Diencephalon (tissue), 2 donors: ENCODE results near the genes MEX3D, MBD3 and KLF16.

GRCh38 chr19:1513814-1514136 lies 956 bp upstream of the ADAMTSL5 start:
- RAMPAGE, long total RNA: no peak

GRCh38 chr19:1547376-1547757 lies 20.8 kb downstream of the MEX3D start:
- RAMPAGE, long total RNA: no peak

DNA sequence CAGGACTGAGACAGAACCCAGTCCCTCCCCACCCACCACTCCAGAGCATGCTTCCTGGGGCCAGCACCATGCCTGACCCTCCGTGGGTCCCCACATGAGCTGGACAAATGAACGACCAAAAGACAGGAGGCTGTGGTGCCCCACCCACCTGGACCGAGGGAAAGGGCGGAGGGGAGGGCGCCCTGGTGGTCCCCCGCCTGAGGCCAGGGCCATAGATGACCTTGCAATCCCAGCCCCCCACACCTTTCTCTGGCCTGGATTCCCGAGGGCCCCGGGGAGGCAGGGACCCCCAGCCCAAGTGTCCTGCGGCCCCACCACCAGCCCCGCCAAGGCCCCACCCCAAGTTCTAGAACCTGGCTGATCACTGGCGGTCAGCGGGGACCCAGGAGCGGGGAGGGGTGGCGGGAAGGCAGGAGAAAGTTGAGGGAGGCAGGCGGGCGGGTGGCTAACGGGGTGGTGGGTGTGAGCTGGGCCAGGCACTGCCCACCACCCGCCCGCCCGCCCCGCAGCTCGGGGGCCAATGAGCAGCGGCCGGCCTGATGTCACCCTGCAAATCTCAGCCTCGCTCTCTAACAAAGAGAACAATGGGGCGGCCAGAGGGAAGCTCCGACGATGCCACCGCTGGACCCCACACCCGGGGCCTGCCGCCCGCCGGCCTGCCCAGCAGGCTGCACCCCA lies 1.8 kb downstream of the MEX3D start:
- RAMPAGE, long total RNA: start-site peak on the plus strand centred at position 570 of the sequence, 6 bp wide, 6 and 10 reads in 2 replicates

DNA sequence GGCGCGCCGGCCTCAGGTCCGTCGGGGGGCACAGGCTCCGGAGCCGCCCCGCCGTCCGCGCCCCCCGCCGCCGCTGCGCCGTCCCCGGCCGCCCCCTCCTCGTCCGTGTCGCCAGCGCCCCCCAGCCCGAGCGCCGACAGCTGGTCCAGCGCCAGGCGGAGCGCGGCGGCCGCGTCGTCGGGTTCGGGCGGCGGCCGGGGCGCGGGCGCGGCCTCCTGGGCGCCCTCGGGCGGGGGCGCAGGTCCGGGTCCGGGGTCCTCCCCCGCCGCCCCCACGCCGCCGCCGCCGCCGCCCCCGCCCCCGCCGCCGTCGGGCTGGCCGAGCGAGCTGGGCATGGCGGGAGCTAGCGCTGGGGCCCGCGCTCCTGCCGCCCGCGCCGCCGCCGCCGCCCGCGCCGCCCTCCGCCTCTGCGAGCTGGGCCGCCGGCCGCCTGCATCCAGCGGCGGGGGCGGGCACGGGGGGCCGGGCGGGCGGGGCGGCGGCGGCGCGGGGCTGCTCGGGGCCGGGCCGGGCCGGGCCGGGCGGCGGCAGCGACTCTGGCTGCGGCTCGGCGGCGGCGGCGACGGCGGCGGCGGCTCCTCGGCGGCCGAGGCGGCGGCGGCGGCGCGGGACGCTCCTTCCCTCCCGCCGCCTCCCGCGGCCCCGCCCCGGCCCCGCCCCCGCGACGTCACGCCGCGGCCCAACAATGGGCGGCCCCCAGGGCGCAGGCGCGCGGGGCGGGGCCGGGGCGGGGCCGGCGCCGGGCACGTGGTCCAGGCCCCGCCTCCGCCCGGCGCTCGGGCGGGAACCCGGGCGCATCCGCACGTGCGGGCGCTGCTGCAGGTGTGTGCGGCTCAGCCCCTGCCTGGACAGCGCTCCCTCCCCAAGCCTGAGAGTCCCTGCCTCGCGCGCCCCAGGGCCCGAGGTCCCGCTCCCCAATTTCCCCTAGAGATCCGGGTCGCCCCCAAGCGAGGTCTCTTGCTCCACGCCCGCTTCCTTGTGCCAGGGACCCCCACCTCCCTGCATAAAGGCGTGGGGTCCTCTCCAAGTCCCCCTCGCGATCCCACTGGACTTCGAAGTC lies at the start of gene MEX3D:
TSS of gene MEX3D (minus strand) at position 602 of the 1,060 bp plus-strand sequence.
- RAMPAGE, long total RNA: no peak

DNA sequence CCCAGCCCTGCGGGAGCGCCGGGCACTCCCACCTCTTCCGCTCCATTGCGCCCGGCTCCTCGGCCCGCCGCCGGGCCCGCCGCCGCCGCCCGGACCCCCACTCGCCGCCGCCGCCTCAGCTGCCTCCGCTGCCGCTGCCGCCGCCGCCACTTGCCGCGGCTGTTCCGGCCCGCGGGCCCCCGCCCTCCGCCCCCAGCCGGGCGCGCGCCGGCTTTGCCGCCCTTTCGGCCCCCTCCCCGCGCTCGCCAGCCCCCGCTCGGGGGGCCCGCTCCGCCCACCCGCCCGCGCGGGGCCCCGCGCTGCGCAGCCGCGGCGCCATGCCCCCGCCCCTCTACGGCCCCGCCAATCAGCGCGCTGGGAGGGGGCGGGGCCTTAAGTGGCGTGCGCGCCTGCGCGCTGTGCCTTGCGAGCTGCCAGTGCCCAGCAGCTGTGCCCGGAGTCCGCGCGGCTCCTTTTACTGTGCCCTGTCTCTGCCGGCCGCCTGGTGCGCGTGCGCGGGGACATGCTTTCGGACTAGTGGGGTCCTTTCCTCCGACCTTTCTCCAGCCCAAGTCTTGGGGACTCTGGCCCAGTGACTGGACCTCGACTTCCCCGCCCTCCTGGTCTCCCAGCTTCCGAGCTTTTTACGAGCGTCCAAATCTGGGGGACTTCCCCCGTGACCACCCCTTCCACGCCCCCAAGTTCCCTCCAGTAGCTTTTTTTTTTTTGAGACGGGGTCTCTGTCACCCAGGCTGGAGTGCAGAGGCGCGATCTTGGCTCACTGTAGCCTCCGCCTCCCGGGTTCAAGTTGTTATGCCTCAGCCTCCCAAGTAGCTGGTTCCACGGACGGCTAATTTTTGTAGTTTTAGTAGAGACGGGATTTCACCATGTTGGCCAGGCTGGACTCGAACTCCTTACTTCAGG lies at the start of gene MBD3:
TSS of gene MBD3 (minus strand) at position 280 of the 903 bp plus-strand sequence.
- RAMPAGE, long total RNA: no peak

DNA sequence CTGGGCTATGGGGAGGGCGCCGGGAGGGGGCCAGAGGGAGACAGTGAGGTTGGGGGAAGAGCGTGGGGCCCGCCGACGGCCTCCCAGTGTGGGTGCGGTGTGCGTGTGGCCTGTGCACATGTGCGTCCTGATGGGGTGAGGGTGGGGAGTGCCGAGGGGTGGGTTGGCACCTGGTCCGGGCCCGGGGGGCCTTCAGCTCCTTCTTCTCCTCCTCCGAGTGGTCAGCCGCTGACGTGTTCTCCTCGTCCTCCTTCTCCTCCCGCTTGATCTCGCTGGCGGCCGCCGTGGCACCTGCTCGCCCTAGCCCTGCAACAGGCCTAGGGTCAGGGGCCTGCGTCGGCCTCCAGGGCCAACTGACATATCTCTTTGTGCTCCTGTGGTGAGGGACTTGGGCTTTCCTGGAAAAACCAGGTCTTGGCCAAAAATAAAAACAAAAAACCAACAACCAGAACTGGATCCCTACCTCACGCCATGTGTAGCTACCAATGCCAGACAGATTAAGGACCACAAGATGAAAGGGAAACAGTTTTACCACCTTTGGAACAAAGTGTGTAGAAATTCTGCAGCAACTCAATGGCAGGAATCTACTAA lies 10.3 kb upstream of the UQCR11 start:
- RAMPAGE, long total RNA: no peak

DNA sequence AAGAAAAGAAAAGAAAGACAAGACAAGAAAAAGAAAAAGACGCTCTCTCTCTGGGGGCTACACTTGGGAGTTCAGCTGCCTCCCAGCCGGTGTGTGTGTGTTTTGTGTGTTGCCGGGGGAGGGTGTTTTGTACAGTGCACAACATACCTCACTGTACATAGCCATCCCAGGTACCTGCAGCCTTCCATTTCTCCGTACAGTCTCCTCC lies 16.6 kb downstream of the ATP8B3 start:
- RAMPAGE, long total RNA: no peak

DNA sequence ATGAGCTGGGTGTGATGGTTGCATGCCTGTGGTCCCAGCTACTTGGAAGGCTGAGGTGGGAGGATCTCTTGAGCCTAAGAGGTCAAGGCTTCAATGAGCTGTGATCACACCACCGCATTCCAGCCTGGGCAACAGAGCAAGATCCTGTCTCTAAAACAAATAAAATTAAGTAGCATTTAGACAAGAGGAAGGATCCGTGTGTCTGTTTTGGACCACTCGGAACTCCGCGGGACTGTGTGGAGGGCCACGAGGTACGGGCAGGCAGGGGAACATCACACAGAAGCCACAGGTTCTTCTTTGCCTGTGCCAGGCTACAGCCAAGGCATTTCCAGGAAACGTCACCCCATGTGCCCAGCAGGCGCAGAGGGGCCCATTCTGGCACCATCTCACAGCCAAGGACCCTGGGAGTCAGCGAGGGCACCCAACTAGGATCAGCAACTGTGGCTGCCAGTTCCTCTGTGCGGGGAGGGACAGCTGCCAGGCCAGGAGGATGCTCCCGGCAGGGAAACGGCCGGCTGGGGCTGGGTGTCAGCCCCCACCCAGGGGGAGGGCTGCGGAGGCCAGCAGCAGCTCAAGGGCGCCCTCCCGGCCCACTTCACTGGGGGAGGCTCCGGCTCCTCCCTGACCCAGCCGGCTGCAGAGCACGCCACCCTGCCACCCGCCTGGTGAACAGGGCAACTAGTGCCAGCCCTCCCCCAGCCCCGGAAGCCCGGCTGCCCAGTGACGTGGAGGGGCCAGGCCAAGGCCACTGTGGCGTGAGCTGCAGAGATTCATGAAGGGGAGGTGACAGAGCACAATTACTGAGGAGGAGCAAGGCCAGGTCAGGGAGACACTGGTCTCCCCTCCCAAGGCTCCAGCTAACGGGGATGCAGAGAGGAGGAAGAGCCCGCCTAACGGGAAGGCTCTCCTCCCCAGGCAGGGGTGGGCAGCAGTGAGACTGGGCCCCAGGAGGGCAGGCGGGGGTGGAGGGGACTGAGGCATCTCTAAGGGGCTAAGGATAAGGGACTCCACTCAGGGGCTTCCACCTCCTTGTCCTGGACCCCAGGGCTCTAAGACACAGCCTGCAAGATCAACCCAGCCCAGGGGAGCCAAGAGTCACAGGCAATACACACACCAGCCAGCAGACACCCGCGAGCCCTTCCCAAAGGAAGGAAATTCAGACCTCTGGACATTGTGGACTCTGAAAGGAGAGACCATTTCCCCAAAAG lies 14.8 kb downstream of the REXO1 start:
- RAMPAGE, long total RNA: no peak

- RAMPAGE, long total RNA: no peak
These were observed 3.8 kb upstream of the REXO1 start for GRCh38 chr19:1851675-1852923.

GRCh38 chr19:1859872-1860408 lies 3.4 kb downstream of the KLF16 start:
- RAMPAGE, long total RNA: no peak

DNA sequence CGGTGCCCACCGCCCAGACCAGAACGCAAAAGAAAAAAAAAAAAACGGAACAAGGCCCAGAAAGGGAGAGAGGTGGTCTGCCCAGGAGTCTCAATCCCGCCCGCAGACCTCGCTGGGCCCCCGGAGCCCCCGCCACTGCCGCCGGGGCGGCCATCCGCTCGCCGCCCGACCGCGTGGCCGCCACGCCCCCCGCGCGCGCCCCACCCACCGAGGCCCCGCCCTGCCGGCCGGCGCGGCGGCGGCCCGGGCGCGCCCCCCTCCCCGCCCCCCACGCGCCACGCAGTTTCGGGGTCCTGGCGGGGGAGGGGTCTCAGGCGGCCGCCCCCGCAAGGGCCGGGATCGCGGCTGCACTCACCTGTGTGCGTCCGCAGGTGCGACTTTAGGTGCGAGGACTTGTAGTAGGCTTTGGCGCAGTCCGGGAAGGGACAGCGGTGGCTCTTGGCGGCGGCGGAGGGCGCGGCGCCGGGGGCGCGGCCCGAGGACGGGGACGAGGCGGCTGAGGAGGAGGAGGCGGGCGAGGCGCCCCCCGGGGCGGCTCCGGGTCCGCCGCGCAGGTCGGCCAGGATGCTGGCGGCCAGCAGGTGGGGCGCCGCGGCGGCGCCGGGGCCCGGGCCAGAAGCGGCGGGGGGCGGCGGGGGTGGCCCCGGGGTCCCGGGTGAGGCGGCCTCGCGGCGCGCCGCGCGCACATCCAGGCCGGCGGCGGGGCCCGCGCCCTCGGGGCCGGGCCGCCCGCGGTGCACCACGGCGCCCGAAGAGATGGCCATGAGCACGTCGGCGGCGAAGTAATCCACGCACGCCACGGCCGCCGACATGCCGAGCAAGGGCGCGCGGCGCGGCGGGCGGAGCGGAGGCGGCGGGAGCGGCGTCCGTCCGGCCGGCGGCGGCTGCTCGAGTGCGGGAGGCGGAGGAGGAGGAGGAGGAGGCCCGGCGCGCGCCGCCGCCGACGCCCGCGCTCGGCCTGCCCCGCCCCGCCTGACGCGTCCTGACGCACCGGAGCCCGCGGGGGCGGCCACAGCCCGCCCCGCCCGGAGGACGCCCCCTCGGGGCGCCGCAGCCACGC lies at the start of gene KLF16:
TSS of gene KLF16 (minus strand) at position 894 of the 1,060 bp plus-strand sequence.
- RAMPAGE, long total RNA: no peak

- RAMPAGE, long total RNA: no peak
These were observed 36.9 kb downstream of the BTBD2 start for GRCh38 chr19:1978557-1979104.

DNA sequence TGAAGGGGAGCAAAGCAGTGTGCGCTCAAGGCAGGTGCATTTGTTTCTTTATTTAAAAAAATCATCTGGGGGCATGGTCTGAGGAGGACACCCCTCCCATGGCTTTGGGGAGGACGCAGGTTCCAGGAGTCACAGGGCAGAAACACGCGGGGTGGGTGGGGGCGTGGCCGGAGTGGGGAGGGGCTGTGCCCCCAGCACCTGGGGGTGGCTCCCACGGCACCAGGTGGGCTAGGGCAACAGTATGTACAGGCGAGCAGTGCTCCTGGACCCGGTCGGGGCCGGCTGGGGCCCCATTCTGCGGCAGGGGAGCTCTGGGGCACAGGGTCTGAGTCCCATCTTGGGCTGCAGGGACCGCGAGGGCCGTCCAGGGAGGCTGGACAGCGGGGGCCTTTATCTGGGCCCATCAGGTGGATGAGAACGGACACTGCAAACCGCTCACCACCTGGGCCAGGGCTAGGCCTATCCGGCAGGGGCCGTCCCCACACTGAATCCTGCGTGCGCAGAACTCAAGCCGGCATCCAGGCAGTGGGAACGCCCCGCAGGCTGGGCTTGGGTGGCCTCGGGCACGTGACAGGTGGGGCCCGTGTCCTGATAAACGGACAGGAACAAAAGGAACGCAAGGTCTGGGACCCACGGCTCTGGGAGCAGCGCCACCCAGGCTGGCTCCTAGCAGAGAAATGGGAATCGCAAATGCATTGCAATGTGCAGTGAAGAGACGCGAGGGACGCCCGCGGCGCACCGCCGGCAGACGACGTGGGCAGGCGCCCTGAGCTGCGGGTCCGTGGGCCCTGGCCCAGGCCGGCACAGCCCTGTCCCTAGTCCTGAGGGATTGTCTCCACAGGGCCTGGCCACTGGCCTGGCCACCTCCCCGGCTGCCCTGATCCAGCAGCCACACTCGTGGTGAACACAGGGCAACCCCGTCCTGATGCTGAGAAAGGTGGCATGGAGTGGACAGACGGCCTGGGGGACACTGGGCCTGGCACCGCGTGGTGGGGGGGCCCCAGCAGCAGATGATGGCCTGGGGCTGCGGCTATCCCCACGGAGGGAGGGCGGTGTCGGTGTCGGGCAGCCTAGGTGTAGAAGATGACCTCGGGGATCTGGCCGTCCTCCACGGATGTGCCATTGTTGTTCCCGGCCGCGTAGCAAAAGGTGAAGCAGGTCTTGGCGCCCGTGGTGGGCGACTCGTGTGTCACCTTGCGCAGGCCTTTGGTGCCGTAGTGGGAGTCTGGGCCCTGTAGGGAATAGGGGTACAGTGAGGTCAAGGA lies 29.7 kb downstream of the BTBD2 start:
- RAMPAGE, long total RNA: no peak

DNA sequence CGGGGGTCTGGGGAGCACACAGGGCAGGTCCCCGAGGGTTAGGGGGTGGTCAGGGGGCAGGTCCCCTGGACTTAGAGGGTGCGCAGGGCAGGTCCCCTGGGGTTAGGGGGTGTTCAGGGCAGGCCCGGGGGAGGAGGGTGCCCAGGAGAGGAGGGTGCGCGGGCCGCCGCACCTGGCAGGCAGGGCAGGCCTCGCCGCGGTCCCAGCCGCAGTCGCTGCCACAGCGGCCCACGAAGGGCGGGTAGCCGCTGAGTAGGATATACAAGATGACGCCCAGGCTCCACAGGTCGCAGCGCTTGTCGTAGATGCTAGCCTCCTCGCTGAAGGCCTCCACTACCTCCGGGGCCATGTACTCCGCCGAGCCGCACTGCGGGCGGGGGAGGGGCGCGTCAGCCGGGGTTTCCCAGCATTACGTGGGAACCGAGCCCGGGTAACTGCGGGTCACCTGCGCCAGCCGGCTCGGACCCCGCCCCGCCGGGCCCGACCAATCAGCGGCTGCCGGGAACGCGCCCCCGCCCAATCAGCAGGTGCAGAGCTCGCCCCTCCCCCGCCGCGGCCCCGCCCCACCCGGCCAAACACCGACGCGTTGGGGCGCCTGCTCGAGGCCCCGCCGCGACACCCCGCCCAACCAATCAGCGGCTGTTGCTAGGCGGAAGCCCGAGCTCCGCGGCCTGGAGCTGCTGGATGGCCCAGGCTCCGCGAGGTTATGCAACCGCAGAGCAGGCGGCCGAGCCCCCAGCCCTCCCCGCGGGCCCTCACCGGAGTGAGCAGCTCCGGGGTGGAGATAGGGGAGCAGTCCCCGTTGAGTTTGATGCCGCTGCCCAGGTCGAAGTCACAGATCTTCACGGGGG lies 9.2 kb downstream of the MKNK2 start:
- RAMPAGE, long total RNA: no peak

DNA sequence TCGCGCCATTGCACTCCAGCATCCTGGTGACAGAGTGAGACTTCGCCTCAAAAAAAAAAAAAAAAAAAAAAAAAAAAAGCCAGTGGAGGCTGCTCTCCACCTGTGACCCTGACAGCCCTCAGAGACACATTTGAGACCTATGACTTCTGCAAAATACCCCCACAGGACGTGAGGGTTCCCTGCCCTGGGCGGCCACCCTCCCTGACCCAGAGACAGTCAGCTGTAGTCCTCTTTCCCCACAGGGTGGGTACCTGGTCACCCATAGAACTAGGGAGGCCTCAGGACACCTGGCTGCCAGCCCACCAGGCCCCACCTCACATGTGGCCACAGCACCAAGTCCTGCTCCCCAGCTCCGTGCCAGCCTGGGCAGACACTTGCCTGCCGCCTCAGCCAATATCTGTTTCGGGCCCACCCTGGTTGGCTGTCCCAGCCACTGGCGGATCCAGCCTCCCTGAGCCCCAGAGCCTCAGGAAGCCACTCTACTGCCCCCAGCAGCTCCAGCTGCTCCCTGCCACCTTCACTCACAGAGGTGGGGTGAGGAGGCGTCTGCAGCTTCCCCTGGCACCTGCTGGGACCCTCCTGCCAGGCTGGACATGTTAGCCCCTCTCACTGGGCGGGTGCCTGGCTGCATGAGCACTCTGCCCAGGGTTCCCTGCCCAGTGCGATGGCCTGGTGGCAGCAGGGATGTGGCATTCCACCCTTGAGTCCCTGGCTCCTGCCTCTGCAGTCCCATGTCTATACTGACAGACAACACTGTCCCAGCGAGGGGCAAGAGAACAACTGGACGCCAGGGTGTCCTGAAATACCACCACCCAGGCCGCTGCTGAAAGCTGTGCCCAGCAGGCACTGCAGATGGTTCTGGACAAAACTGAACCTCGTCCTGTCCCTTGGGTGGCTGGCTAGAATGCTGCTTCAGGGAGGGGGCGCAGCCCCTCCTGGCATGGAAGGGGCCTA lies 6.8 kb downstream of the MKNK2 start:
- RAMPAGE, long total RNA: no peak

DNA sequence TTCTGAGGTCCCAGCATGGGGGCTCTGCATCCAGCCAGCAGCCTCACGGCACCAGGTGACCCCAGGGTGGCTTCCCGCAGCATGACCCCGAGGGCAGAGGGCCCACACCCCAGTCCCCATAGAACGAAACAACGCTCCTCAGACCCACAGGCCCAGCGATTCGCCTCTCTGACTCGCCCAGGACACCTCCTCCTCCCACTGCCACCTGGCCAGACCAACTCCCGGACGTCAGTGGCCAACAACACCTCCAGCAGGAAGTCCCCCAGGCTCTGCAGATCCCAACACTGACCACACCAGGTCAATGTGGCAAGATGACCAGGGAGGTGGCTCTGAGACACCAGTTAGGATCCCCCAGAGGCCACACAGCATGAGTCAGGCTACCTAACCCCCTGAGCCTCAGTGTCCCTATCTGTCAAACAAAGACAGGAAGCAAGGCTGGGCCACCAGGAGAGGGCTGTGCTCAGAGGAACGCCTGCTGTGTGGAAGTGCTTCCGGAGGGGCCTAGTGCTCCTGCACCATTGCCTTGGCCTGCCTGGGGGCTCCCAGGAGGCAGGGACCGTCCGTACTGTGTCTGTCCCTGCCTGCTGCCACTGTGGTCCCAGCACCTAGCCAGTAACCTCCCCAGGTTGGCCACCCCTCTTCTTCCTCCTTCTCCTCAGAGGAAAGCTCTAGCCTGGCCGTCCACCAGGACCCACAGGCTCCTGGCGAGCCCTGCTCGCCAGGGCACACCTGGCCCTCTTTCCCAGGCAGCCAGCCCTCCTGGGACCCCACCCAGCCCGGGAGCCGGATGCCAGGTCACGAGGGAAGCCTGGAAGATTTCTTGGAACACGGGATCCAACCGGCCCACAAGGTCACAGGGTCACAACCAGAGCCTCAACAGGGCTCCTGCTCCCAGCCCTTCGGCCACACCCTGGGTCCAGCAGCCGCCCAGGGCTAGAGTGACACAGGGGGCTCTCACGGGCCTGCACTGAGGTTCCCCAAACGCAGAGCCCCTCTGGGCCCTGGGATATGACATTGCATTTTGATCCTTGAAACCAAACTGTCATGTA lies 5.8 kb downstream of the MKNK2 start:
- RAMPAGE, long total RNA: no peak

GRCh38 chr19:2049398-2050518 lies 1.3 kb downstream of the MKNK2 start:
- RAMPAGE, long total RNA: no peak

DNA sequence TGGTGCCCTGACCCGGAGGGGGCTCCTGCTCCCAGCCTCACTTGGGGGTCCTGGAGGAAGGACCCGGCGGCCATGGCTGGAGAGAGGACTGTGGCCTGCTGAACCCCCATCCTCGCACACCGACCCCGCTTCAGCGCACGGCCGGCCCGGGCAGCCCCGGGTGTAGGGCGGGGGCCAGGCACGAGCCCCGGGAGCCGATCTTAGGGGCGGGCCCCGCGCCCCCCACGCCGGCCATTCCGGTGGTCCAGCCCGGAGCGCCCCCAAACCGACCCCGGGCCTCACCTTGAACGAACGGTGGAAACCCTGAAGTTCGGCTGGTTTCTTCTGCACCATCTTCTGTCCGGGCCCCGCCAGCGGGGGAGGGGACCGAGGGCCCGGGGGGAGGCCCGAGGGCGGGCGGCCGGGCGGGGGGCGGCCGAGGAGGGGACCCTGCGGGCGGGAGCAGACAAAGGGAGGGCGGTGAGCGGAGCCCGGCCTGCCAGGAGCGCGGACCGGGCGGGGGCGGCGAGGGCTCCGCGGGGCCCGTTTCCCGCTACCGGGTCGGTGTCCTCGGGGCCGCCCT lies 444 bp downstream of the MKNK2 start:
- RAMPAGE, long total RNA: no peak

DNA sequence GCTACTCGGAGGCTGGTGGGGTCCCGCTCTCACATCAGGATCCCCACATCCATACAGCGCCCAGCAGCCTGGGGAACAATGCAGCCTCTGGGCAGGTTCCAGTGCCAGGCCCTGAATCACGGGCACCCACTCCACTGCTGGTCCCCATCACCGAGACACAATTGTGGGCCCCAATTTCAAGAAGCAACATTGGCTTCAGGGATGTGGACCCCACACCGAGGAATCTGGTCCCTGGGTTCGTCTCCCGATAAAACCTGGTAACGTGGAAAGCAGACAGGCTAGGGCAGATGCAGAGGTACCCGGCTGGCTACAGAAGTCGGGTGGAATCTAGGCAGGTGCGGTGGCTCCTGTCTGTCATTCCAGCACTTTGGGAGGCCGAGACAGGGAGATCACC lies 20.6 kb downstream of the MOB3A start:
- RAMPAGE, long total RNA: no peak

GRCh38 chr19:2087538-2088280 lies 8.4 kb downstream of the MOB3A start:
- RAMPAGE, long total RNA: no peak